Fibroblast of villous mesenchyme (primary cell): ENCODE measurements around a stretch of chr12.

DNA sequence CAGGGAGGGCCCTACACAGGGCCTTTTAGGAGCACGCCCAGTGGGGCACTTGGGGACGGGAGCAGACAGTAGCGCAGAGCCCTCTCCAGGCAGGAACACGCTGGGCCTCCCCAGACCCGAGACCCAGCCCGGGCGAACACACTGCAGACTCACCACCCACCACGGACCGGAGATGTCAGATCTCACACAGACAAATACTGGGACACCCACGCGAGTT lies 529 bp upstream of the NCOR2 start:
- CAGE, long polyA plus RNA, result no peak

GRCh38 chr12:124568250-124569206 lies 1.1 kb upstream of the NCOR2 start:
- CAGE, long polyA plus RNA, result no peak

DNA sequence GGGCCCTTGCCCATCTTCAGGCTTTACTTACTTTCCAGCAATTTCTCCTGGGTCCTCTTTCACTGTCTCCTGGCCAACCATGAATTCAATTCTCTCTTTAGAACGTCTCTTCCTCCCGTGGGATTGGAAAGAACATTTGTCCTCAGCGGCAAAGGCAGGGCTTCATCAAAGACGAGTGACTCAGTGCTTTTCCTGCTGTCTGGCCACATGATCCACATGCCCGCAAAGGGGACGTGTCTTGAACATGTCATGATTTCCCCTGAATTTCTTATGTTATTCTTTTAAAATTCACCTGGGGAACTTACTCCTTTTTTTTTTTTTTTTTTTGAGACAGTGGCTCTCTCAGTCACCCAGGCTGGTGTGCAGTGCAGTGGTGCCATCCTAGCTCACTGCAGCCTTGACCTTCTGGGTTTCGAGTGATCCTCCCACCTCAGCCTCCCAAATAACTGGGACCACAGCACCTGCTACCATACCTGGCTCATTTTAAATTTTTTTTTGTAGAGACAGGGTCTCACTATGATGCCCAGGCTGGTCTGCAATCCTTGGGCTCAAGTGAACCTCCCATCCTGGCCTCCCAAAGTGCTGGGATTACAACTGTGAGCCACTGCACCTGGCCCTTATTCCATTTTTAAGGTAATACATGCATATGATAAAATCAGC lies 21.7 kb upstream of the NCOR2 start:
- CAGE, long polyA plus RNA, result no peak

GRCh38 chr12:124687799-124688343 lies 120.5 kb upstream of the NCOR2 start:
- CAGE, long polyA plus RNA, result no peak

- CAGE, long polyA plus RNA, result no peak
These were observed 126.7 kb downstream of the SCARB1 start for GRCh38 chr12:124736985-124737424.

DNA sequence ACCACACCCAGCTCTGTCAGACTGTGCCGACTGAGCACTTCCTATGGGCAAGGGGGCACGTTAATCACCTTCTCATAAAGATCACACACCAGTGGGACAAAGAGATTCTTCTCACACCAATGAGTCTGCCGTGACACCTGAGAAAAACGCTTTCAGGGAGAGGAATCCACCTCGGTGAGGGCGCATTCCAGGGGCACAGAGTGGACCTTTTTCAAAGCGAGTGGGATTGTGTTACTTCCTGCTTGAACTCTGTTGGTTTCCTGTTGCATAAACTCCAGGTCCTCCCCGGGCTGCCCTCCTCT lies 17.5 kb upstream of the SCARB1 start:
- CAGE, long polyA plus RNA, result no peak

DNA sequence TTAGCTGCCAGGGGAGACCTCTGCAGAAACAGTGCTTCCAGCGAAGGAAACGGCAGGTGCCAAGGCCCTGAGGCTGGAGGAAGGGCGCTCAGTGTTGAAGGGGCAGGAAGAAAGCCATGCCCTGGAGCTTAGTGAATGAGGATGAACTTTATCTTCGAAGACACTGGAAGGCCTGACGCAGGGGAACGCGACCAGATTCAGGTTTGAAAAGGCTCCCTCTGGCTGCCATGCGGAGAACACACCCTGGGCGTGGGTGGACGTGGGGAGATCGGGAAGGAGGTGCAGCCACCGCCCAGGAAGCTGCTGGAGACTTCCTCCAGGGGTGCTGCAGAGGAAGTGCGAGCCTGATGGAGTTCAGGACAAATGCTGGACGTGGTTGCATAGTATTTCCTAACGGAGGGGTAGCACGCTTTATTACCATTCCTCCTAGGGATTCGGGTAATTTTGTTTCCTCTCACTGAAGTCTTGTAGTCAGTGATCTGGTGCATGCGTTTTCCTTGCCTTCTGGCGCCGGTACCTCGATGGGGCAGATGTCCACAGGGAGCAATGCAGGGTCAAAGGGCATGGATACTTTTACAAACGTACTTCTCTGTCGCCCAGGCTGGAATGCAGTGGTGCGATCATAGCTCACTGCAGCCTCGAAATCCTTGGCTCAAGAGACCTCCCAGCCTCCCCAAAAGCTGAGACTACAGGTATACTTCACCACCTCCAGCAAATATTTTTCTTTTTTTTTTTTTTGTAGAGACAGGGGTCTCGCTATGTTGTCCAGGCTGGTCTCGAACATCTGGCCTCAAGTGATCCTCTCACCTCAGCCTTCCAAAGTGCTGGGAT lies 26.3 kb upstream of the UBC start:
- CAGE, long polyA plus RNA, result no peak

- CAGE, long polyA plus RNA, result no peak
These were observed 94.3 kb downstream of the TMEM132B start for GRCh38 chr12:125280519-125280855.

DNA sequence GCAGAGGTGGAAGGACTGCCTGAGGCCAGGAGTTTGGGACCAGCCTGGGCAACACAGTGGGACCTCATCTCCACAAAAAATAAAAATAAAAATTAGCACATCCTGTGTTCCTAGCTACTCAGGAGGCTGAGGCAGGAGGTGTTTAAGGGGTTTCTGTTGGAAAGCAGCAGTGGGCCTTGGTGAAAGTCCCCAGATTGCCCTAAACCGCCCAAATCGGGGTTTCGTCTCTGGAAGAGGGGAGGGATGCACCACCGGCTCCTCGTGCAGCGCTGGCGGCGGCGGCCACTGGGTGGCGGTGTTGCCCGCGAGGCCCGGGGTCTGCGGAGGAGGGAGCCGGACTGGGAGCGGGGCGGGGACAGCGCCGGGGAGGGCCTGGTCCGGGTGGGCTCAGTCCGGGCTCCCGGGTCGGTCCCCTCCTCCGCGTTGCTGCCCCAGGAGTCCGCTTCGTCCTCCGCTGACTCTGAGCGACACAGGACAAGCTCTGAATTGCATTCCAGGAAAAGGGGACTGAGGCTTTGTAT lies 144.7 kb downstream of the TMEM132B start:
- CAGE, long polyA plus RNA, result no peak

GRCh38 chr12:125652389-125652625 lies 466.1 kb downstream of the TMEM132B start:
- CAGE, long polyA plus RNA, result no peak

DNA sequence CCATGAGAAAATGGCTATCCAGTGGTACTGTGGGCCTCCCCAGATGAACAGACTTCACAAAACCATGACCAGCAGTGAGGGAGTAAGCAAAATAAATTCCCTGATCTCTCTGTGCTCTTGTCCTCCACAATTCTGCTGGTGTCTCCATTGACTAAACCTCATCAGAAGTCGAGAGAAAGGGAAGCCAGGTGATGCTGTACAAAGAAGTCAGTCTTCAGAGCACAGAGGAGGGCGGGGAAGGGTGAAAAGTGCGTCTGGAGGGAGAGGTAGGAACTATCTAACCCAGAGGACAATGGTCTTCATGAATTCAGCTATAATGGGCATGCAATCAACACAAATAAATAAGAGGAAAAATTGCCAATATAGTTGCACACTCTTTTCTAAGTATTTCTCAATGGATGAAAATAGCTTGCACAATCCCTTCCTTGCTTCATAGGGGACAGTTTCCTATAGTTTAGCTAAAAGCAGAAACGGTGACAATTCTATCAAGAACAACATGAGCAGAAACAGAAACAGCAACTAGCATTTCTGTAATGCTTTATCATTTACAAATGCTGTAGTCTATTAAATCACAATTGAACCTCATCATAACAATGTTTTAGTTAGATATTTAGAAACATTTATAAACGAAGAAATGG lies 810.2 kb downstream of the TMEM132B start:
- CAGE, long polyA plus RNA, result no peak

DNA sequence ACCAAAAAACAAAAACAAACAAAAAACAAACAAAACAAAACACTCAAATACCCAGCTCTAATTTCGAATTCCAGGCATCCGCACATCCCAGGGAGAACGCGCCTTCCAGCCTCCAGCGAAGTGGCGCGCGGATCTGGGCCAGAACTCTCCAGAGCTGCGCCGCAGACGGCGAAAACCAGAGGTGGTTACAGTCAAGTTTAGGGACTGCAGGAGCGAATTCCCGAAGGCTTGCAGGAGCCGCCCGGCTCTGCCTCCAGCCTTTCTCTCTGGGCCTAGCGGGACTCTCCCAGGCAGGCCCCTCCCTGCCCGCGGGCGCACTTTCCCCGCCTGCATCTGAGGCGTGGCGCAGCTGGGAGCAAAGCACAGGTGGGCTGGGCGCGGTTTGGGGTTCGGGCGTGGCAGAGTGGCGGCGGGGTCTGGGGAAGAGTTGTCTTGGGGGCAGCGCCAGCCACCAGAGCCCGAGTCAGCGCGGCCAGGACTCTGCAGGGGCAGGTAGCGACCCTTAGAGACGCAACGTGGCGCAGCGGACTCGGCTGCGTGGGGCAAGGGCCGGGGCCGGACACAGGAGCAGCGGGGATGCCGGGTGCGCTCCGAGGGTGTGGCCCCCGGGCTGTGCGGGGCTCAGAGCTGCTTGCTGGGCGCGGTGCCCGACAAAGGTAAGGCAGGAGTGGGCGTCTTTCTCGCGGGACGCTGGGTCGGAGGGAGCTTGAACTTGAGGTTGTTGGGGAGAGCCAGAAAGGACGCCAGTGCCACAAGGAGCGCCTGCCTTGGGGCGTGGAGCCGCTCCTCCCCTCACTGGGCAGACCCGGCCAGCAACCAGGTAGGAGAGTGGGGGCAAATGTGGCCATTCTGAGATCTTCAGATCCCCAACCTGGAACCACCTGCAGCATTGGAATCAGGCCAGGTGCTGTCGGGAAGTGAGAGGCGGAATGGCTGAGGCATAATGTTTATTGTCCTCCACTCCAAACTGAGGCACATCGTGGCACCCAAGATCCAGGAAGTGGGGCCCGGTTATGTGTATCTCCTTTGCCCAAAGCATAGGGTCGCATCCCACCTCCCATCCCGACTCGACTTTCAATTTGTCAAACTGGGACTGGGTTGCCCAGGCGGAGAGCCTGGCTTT lies 1005.1 kb downstream of the TMEM132B start:
- CAGE, long polyA plus RNA, result no peak

- CAGE, long polyA plus RNA, result no peak
These were observed 1397.1 kb downstream of the TMEM132B start for GRCh38 chr12:126583251-126583681.

GRCh38 chr12:127984070-127984391 lies 282.9 kb upstream of the TMEM132C start:
- CAGE, long polyA plus RNA, result no peak

DNA sequence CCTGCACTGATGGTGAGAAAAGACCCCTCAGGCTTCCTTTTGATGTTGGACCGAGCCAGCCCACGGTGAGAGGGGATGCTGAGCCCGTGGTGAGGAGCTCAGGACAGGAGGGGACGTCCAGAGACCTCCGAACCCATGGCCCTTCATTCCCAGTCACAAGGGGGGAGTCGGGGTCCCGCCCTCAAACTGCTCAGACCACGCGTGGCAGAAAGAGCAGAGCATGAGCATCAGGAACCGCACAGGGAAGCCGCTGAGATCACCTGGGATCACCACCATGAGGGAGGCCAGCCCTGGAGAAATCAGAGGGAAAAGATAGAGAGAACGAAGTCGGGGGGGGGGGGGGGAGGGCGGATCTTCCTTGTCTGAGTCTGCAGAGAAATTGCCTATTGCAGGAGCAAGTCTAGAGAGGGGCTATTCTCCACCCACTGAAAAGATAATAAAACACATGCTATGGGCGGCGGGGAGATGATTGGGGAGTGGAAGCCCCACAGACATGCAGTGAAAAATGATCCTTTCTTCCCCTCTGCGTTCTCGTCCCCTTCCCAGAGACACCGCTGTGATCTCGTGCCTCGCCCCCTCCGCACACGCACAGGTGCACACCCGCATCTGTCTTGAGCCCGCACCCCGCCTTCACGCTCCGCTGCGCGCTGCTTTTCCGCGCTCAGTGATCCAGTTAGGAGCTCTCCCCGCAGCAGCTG lies 850 bp upstream of the TMEM132C start:
- CAGE, long polyA plus RNA, result no peak

- CAGE, long polyA plus RNA, result no peak
These were observed 94.7 kb downstream of the TMEM132C start for GRCh38 chr12:128361586-128362198.

- CAGE, long polyA plus RNA, result no peak
These were observed 5.9 kb downstream of the SLC15A4 start for GRCh38 chr12:128817524-128818507.

GRCh38 chr12:128818524-128819172 lies 5.1 kb downstream of the SLC15A4 start:
- CAGE, long polyA plus RNA, result no peak

GRCh38 chr12:128864718-128865317 lies 11.5 kb downstream of the GLT1D1 start:
- CAGE, long polyA plus RNA, result no peak

DNA sequence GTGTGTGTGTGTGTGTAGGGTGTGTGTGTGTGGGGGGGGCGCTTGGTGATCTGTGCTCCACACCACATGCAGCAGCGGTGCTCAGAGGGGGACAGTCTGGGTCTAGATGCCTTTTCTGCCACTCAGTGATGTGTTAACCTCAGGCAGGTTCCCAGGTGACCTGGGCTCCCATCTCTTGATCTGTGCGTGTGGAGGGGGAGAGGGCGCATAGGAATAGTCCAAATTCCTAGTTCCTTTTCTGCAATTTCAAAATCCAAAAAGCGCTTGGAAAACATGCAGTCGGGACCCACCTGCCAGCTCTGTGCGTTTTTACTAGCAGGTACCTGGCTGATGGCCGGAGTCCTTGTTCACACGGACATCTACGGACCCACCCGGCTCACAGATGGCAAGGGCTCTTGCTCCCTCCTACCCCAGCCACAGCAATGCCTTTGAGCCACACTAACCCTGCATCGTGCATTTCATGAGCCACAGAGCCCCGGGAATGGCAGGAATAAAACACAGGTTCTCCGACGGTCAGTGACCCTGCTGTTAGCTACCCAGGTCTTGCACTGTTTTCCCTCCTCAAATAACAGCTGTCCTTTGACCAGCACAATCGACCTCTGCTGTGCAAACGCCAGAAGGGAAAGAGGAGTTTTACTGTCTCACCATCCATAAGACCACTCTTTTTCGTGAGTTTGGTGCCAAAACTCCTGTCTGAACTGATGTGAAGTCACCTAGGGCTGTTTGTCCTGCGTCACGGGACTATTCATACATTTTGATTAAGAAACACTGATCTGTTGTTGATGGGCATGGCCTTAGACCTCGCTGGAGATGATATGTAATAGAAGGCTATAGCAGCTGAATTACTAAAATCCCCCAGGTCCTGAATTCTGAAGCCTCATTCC lies 120.9 kb downstream of the GLT1D1 start:
- CAGE, long polyA plus RNA, result no peak